Uterus (tissue), 7 donors: ENCODE results near the genes SLC38A4 and RPAP3.

DNA sequence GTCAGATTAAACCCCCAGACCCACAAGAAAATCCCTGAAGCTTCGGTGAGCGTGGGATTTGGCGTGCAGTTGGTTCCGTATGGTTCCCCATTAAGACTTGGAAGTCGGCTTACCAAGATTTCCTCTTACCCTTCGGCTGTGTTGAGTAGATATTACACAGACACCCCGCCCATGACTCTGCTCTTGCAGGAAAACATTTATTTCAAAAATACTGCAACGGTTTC, 11.5 kb upstream of the SLC38A2 start:
- PRO-cap, 4 experiments: peak in 2 of 4 experiments; most common plus-strand start position 148 of the sequence (in 1); most common minus-strand start position 81 of the sequence (in 1)
- RAMPAGE, long total RNA, 2 experiments: no peak in any of the 2 experiments
- RRBS: no CpG with 5 or more reads among the region's 8 CpGs

DNA sequence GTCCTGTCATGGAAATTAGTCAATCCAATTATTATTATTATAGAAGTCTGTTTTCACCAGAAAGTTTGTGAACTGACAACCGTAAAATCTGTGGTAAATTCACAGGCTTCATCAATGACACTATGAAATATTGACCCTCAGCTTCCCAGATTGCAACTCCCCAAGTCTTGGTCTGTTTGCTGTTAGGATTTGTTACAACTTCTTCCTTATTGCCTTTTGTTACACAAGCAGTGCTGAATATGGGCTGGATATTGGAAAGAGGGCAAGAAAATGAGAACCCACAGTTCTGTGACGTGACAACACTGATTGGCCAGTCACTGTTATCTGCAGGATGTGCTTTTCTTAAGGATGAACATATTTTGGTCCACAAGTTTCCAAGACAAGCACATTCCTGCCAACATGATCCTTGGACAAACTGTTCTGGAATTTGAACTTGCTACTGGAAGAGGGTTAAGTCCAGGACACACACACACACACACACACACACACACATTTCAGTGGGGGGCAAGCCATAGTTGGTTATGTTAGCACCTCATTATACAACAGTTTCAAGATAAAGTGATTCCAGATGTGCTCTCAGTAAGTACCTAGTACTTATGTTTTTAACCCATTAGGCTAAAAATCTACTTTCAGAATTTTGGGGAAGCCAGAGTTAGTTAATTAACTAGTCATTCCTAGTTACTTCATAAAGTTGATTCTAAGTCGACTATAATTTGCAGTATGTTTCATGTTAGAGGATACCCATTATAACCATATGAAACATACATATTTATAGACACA, 16.6 kb upstream of the SLC38A2 start:
- PRO-cap, 4 experiments: no peak in any of the 4 experiments
- RAMPAGE, long total RNA, 2 experiments: no peak in any of the 2 experiments
- RRBS: no CpG with 5 or more reads among the region's 3 CpGs

- PRO-cap, 4 experiments: no peak in any of the 4 experiments
- RAMPAGE, long total RNA, 2 experiments: no peak in any of the 2 experiments
- RRBS: no CpG with 5 or more reads among the region's 4 CpGs
Observed at GRCh38 chr12:46406105-46406660, 33.6 kb upstream of the SLC38A2 start.

- PRO-cap, 4 experiments: peak in 1 of 4 experiments; most common minus-strand start chr12:46455902 (in 1)
- RAMPAGE, long total RNA, 2 experiments: no peak in any of the 2 experiments
- RRBS: no CpG with 5 or more reads among the region's 1 CpG
Observed at GRCh38 chr12:46455824-46456288, 83.3 kb upstream of the SLC38A2 start.

- PRO-cap, 4 experiments: no peak in any of the 4 experiments
- RAMPAGE, long total RNA, 2 experiments: no peak in any of the 2 experiments
- RRBS: no CpG with 5 or more reads among the region's 5 CpGs
Observed at GRCh38 chr12:46459872-46460613, 87.5 kb upstream of the SLC38A2 start.

GRCh38 chr12:46486365-46487098, 114.0 kb upstream of the SLC38A2 start:
- PRO-cap, 4 experiments: no peak in any of the 4 experiments
- RAMPAGE, long total RNA, 2 experiments: no peak in any of the 2 experiments
- RRBS: no CpG with 5 or more reads among the region's 1 CpG

GRCh38 chr12:46702804-46703524, 122.8 kb downstream of the SLC38A4 start:
- PRO-cap, 4 experiments: no peak in any of the 4 experiments
- RAMPAGE, long total RNA, 2 experiments: no peak in any of the 2 experiments
- RRBS: no CpG with 5 or more reads among the region's 9 CpGs

DNA sequence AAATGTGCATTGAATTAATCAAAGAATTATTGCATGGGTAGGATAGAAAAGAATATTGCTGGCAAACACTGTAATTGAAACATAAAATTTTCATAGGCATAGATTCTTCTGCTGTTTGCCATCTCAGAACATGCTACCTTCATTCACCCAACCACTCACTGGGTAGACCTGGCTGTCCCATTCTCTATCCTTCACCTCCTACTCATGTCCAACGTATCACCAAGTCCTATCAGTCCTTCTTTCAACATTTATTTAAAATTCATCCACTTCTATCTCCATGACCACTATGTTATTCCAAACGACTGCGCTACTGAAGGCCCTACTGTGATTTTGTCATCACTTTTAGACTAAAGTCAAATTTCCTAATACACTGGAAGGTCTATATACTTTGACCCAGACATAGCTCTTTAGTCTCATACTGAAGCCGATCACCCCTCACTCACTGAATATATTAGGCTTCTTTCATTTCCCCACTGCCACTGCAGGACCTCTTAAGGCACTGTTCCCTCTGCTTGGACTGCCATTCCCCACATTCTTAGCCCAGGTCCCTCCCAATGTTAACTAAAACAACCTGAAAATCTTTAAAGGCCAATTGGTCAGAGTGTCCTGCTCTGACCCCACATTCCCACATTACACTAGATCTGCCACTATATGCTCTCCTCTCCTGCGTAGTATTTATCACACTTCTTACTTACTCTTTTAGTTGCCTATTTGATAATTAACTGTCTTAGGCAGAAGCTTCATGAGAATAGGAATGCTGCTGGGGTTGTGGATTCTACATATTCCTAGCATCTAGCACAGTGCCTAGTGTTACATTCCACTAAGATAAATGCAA, 25.6 kb downstream of the SLC38A4 start:
- PRO-cap, 4 experiments: no peak in any of the 4 experiments
- RAMPAGE, long total RNA, 2 experiments: no peak in any of the 2 experiments
- RRBS: no CpG with 5 or more reads among the region's 5 CpGs

GRCh38 chr12:46808778-46809414, 16.9 kb downstream of the SLC38A4 start:
- PRO-cap, 4 experiments: no peak in any of the 4 experiments
- RAMPAGE, long total RNA, 2 experiments: no peak in any of the 2 experiments
- RRBS: no CpG with 5 or more reads among the region's 4 CpGs

DNA sequence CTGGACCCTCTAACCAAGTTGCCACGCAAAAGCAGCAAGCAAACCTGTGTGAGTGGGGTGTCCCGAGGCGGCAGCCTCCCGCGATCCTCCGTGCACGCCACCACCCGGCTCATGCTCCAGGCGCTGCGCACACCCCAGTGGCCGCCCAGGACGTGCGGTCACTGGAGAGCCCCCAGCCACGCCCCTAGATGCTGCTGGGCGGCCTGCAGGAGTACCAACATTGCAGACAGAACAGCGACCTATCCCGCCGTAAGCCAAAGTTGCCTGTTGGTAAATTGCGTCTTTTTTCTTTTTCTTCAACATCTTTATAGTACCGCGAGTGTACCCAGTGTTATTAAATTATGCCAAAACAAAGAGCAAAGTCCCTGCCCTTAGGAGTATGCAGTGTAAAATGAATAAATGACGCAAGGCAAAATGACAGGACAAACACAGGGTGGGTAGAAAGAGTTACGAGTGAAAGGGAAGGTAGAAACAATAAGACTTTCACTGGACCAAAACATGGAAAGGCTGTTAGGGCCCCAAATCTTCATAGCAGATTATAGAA, at the start of gene SLC38A4:
TSS of gene SLC38A4 (minus strand) at position 139 of the 544 bp plus-strand sequence.
- PRO-cap, 4 experiments: peak in 1 of 4 experiments; most common minus-strand start position 111 of the sequence (in 1)
- RAMPAGE, long total RNA, 2 experiments: no peak in any of the 2 experiments
- RRBS: no CpG with 5 or more reads among the region's 23 CpGs

DNA sequence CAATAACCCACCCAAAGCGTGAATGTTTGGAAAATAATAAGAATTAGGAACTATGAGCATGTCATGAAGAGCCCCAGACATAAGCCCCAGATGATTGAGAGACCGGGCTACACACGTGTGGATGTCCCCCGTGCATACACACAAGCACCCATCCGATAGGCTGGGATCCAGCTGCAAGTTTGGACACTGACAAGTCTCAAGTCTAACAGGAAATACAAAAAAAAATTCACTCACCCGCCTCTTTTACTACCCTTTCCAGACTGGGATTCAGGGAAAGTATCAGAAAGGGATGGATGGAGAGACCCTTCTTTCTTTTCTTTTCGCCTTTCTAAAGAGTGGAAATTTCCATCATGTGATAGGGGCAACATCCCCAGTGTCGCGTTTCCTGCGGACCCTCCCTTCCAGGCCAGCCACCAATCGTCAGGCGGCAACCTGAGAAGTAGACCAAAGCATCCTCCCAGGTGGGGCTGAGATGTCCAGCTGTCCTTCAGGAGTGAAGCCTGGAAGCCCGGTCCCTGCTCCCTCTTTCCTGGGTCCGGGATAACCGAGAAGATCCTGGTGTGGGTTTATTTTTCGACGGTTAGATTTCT, 6.4 kb upstream of the SLC38A4 start:
- PRO-cap, 4 experiments: no peak in any of the 4 experiments
- RAMPAGE, long total RNA, 2 experiments: no peak in any of the 2 experiments
- RRBS: no CpG with 5 or more reads among the region's 17 CpGs

DNA sequence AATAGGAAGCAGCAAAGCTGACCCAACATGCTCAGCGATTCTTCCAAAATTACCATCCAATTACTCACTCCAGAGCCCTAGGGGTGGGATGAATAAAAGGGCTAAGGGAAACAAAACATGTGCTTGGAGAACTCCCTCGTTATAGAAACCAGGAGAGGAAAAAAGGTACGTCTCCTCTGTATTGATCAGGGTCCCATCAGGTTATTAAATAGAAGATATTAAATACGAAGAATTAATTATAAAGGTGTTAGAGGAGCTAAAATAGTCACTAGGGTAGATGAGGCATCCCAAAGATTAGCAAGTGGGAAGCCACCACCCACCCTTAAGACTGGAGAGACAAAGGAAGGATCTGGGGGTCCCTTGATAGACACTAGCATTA, 188.0 kb upstream of the AMIGO2 start:
- PRO-cap, 4 experiments: no peak in any of the 4 experiments
- RAMPAGE, long total RNA, 2 experiments: no peak in any of the 2 experiments
- RRBS: no CpG with 5 or more reads among the region's 4 CpGs

- PRO-cap, 4 experiments: peak in 1 of 4 experiments; most common plus-strand start chr12:47277075 (in 1); most common minus-strand start chr12:47276946 (in 1)
- RAMPAGE, long total RNA, 2 experiments: no peak in any of the 2 experiments
- RRBS: no CpG with 5 or more reads among the region's 4 CpGs
Observed at GRCh38 chr12:47276597-47277330, 197.0 kb upstream of the AMIGO2 start.

- PRO-cap, 4 experiments: no peak in any of the 4 experiments
- RAMPAGE, long total RNA, 2 experiments: no peak in any of the 2 experiments
- RRBS: no CpG with 5 or more reads among the region's 4 CpGs
Observed at GRCh38 chr12:47359684-47360144, 280.0 kb upstream of the AMIGO2 start.

DNA sequence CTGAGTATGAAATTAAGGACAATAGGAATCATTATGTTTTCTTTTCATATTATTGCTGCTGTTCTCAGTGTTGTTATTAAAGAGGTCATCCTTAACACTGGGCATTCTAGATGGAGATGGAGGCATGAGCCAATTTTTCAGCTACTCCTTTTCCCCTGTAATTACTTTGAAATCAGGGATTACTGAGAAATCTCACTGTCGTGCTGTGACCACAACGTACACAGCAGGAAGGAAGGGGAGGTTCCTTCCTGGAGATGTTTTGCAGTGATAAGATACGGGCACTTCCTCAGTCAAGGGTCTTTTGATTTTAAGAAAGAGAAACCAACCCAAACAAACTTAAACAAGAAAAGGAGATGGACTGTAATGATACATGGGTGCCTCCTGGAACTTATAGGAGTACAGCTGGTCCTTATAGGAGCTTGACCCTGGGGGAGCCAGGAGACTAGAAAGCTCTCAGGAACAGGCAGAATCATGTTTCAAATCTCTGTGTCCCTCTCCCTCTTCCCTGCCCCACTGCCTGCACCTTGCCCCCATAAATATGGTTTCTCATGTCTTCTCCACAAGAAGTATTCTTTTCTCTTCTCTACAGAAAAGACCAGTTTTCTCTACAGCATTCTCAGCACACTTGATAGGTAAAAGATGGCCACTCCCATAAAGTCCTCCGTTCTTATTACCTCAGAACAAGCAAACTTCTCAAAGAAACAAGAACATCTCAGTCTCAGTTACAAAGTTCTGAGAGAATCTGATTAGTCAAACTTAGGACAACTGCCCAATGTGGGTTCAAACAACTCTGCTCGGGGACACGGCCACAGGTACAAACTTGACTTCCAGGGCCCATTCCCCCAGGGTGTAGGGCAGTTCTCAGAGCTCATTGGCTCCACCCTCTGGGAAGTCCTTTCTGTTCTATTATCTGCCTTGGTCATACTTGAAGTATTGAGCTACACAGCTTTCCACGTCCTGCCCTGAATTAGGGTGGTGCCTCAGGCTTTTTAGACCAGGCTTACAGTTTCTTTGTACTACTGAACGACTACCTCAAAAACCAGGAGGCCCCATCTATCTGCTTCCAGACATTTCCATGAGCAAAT, 281.2 kb upstream of the AMIGO2 start:
- PRO-cap, 4 experiments: no peak in any of the 4 experiments
- RAMPAGE, long total RNA, 2 experiments: no peak in any of the 2 experiments
- RRBS: no CpG with 5 or more reads among the region's 8 CpGs

GRCh38 chr12:47597143-47597342, 108.8 kb downstream of the RPAP3 start:
- PRO-cap, 4 experiments: no peak in any of the 4 experiments
- RAMPAGE, long total RNA, 2 experiments: no peak in any of the 2 experiments

DNA sequence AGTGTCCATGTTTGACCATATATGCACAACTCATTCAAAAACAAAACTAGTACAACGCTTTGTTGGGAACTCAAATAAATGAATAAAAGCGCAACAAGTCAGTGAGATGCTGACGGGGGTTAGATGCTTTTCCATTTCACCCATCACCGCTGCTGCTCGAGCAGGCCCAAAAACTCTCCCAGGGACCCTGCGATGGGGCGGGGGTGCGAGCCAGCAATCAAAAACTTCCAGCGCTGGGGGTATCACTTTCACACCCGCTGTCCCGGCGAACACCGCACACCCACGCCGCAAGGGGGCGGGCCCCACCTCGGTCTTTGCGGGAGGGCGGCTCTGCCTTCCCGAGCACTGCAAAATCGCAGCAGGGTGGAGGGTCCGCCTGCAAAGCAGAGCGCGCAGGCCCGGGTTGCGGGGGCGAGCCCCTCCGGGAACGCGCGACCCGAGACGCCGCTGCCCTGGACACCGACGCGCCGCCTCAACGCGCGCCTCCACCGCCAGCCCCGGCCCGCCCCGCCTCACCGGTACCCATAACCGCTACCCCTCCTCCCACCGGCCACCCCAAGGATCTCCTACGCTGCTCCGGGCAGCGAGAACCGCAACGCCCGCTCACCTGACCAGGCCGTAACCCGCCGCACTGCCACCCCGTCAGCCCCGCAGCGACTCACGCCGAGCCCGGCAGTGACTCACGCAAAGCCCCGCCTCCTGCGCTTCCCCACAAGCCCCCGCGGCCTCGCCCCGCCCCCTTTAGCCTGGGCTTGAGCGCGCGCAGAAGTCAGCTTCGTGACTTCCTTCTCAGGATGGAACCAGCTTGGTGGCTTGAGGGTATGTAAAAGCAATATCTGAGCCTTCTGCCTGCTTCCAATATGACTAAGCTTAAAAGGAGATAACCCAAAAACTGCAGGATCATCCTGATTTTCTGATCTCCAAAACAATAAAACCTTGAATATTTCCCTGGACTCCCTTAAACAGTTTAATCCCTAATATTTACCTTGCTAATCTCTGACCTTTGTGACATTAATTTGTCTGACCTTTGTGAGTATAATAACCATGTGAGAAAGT, at the start of gene RPAP3:
TSS of gene RPAP3 (minus strand) at position 686 of the 1,056 bp plus-strand sequence.
- PRO-cap, 4 experiments: peak in 4 of 4 experiments; most common plus-strand start position 439 of the sequence (in 2); most common minus-strand start position 662 of the sequence (in 3)
- RAMPAGE, long total RNA, 2 experiments: start-site peak on the plus strand in 1 of 2 experiments, centred at position 755 of the sequence, 23 reads per replicate; start-site peak on the minus strand in 1 of 2 experiments, centred at position 655 of the sequence, 192 reads per replicate
- RRBS: 1% methylated on average over 25 of the region's 74 CpGs

DNA sequence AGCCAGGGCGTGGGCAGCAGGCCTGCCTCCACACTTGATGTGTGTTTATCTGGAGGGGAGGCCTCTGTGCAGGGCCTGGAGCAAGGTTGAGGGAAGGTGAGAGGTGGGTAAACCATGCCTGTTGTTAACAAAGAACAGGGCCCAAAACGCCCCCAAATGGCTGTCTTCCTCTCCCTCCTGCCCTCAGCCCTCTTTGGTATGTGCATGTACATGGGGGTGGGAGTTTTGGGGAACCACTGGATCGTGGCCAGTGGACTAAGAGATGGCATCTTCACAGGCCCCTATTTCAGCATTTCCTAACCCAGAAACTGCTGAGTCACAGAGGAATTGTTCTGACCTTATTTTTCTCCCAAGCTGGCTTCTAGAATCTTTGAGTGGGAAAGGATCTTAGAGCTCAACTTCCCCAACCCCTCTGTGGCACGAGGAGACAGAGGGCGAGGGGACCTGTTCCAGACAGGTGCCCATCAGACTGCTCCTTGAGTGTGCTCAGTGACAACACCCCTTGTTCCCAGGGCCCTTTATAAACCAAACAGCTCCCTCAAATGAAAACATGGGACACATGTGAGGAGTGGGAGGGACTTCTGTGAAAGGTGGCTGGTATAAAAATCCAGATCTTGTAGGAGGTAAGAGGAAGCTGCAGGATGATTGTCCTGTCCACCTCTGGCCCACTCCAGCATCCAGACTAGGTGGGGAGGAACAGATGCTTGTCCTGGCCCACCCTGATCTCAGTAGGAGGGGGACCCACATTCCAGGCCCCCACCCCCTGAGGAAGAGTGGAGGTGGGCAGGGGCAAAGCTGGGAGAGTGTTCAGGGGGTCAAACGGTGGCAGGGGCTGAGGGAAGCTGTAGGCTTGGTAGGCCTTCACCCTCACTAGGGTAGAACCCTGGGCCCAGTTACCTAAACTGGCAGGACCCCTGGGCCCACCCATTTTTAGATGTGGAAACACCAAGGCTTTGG, 3.8 kb downstream of the SLC48A1 start:
- PRO-cap, 4 experiments: no peak in any of the 4 experiments
- RAMPAGE, long total RNA, 2 experiments: no peak in any of the 2 experiments
- RRBS: no CpG with 5 or more reads among the region's 6 CpGs

GRCh38 chr12:47788428-47788735, 15.3 kb downstream of the SLC48A1 start:
- PRO-cap, 4 experiments: no peak in any of the 4 experiments
- RAMPAGE, long total RNA, 2 experiments: no peak in any of the 2 experiments
- RRBS: no CpG with 5 or more reads among the region's 6 CpGs

GRCh38 chr12:47798399-47799224, 21.1 kb downstream of the HDAC7 start:
- PRO-cap, 4 experiments: no peak in any of the 4 experiments
- RAMPAGE, long total RNA, 2 experiments: start-site peak on the minus strand in 1 of 2 experiments, at chr12:47798610-47798855 at its widest, 10 to 14 reads per replicate
- RRBS: no CpG with 5 or more reads among the region's 21 CpGs